Metastatic Liver Carcinoma in the Lung (tissue), 2 donors: ENCODE data around the genes APBA1 and PTAR1.

DNA sequence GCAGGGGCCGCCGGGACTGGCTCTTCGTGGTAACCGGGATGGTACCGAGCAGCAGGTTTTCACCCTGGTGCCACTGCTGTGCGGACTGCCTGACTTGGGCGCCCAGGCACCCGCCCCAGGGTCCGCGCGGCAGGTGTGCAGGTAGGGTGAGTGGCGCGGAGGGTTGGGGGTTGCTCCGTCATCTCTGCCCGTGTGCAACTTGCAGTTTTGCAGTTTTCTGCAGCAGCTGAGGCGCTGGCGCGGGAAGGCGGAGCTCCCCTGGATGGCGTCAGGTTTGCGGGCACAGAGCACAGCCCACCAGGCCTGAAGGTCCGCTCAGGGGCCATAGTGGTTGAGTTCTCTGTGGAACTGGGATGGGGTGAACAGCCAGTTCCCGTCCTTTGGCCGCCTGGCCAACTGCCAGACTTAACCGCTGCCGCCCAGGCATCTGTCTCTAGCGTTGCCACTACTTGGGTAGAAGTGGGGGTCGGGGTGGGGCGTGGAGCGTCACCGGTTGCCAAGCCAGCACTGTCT lies 417.1 kb downstream of the FOXD4L4 start:
- PRO-cap, 2 experiments, result no peak in any of the 2 experiments

DNA sequence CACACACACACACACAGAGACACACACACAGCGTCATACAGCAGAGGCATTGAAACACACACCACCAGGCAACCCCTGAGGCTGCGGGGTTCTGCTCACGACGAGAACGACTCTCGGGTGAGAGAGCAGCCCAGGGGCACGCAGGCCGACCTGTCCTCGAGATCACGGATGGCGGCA lies 132.6 kb upstream of the ANKRD20A1 start:
- PRO-cap, 2 experiments, result no peak in any of the 2 experiments

DNA sequence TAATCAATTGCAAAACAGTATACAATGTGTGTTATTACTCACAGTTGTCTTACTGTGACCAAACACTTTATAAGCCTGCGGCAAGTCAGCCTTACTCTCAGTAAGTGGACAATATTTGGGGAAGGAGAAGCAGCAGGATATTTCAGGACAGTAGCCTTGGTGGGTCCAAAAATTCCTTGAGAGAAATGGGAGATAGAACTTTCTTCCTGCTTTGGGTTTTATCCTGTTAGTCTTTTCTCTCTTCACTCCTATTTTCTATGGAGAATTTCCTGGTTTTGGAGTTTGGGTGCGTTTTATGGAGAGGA lies 824 bp upstream of the PGM5 start:
- PRO-cap, 2 experiments, result no peak in any of the 2 experiments

DNA sequence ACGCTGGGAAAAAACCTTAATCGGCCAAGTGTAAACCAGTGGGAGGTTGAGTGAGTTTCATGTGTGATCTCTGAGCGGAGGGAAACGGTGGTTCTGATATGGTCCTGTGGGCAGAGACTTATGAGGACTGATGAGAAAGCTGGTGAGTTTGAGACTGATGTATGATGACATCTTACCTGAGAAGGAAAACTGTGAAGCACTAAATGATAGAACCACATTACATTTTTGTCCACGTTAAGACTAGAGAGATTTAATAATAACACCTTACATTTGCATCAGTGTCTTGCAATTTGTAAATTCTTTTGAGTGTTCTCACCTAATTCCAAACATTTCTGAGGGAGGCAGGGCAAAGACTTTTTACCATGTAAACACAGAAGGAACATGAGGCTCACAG lies 2.0 kb downstream of the PIP5K1B start:
- PRO-cap, 2 experiments, result no peak in any of the 2 experiments

DNA sequence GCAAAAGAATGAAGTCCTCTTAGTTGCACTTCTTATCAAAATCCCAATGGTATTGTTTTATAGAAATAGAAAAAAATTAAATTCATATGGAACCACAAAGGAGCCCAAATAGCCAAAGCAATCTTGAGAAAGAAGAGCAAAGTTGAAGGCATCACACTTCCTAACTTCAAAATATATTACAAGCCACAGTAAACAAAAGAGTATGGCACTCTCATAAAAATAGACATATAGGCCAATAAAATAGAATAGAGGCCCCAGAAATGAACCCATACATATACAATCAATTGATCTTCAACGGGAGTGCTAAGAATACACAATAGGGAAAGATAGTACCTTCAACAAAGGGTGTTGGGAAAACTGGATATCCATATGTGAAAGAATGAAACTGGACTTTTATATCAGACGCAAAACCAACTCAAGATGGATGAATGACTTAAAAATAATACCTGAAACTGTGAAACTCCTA lies 19.5 kb downstream of the PABIR1 start:
- PRO-cap, 2 experiments, result no peak in any of the 2 experiments

DNA sequence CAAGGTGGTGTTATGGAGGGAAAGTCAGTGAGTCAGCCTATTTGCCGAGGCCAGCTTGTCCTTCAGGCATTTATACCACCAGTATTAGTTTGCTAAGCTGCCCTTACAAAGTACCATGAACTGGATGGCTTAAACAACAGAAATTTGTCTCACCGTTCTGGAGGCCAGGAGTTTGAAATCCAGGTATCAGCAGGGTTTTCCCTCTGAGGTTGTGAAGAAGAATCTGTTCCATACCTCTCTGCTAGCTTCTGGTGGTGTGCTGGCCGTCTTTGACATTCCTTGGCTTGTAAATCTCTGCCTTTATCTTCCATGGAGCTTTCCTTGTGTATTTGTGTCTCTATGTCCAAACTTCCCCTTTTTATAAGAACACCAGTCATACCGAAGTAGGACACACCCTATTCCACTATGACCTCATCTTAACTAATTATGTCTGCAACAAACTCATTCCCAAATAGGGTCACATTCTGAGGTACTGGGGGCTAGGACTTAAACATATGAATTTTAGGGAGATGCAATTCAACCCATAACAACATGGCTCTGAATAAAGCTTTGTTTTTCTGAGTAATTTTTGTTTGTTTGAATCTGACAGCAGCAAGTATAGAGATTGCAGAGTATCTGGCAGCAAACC lies 38.3 kb downstream of the PRKACG start:
- PRO-cap, 2 experiments, result peak in 2 of 2 experiments; most common minus-strand start position 274 of the sequence (in 1)

GRCh38 chr9:68996512-68996961 lies 17.4 kb downstream of the PRKACG start:
- PRO-cap, 2 experiments, result no peak in any of the 2 experiments

- PRO-cap, 2 experiments, result peak in 1 of 2 experiments; most common plus-strand start chr9:69086091 (in 1)
These were observed 50.4 kb downstream of the FXN start for GRCh38 chr9:69085899-69086464.

- PRO-cap, 2 experiments, result peak in 2 of 2 experiments; most common plus-strand start chr9:69175382 (in 2); most common minus-strand start chr9:69175239 (in 1)
These were observed 1.3 kb downstream of the TJP2 start for GRCh38 chr9:69175006-69176154.

DNA sequence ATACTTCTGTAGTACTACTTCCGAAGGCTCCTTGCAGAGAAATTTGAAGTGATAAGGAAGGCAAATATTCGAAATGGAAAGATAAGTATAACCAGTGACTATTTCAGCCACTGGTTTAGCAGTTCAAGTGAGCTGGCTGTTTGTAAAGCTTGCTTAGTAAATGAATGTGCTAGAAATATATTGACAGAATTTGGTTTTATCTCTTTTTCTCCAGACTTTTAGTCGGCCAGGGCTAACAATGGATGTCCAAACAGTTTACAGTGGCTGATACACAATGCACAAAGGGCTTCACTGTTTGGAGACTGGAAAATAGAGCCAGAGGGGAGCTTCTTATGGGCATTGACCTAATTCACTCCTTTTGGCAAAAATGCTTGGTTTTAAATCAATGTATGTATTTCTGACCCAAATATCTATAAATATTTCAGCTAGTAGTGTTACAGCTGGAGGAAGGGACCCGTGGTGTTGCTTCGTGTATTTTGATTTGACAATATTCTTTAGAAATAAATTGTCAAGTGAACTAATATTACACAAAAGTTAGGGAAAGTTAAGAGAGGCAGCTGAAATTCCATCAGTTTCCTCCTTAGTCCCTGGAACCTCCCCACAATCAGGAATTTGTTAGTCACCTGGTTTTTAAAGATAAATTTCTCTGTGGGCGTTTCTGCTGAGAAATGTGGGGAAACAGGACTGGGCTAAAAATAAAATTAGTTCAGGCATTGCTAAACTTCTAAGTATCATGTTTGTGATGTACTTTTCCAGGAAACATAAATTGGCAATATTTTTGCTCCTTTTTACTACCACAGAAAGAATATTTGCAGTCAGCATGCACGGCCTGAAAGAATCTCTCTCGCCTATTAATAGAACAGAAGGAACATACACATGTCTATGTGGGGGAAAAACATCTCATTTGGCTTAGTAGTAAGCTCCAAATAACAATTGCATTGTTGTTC lies 12.5 kb downstream of the TJP2 start:
- PRO-cap, 2 experiments, result peak in 1 of 2 experiments; most common minus-strand start position 605 of the sequence (in 1)

GRCh38 chr9:69192182-69192587 lies 18.1 kb downstream of the TJP2 start:
- PRO-cap, 2 experiments, result no peak in any of the 2 experiments

DNA sequence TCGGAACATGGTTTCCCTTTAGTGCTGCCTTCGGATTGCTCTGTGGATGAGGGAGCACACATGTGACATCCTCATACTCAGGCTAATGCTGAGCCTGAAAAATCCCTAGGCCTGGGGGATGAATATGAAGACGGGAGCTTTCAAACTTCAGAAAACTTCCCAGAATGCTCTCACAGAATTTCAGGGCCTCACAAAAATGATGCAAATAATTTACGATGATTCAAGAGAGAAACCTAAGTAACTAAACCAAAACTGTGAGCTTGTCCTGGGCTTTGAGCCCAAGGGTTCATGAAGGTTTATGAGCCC lies 145.3 kb downstream of the ENTREP1 start:
- PRO-cap, 2 experiments, result no peak in any of the 2 experiments

DNA sequence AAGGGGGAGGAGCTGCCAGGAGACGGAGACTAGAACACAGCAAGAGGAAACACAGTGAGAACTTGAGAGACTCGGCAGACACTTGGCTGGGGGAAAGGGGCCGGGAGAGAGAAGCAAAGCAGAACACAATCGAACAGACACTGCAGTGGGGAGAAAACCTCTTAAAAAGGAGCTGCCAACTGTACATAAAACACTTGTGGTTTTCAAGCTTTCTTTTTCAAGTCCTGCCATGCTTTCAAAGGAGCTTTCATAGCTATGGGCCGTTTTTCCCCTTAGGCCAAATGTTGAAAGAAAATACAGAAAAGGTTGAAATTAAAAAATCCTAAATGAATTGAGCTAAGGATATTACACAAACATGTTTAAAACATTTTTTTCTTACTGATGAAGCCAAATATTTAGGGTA lies 151.1 kb downstream of the ENTREP1 start:
- PRO-cap, 2 experiments, result no peak in any of the 2 experiments

DNA sequence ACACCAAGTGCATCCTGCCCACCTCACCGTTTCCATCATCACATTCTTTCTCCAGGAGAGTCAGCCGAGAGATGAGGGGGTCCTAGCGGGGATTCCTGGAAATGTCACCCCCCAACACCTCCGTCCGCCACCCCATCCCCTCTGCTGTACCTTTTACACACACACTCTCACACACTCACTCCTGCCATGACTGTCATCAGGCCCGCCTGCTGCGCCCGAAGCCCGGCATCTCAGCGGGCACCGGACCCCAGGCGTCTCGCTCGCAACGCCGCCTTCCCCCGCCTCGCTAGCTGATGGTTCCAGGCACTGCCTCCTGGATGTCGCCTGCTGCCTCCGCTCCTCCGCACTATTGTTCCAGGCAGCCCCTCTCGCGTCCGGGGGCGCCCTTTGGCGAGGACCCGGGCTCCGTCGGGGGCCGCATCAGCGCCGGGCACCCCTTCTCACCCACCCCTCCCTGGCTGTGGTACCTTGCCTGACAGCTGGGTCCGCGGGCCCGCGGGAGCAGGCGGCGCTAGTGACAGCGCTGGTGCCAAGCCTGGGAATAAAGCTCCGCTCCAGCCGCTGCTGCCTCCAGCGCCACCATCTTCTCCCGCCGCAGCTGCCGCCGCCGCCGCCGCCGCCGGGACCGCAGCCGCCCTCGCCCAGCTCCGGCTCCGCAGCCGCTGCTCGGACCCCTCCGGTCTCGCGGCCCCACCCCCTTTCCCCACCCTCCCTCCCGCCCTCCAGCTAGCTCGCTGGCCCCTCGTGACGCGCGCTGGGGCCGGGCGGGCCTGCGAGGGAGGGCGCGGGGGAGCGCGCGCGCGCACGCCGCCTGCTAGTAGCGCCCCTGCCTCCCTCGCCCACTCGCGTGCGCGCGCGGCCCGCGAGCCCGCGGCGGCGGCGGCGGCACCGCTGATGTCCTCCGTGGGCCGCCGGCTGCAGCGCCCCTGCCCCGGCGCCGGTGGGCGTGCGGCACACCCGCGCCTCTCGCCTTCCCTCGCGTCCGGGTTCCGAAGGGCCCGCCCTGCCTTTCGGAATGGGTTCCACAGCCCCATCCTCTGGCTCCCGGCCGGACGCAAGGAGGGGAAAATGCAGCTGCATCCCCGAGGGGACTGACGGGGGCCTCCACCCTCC lies at the start of gene APBA1:
TSS of gene APBA1 (minus strand) at position 686 of the 1,113 bp plus-strand sequence.
- PRO-cap, 2 experiments, result peak in 2 of 2 experiments; most common plus-strand start position 854 of the sequence (in 2); most common minus-strand start position 701 of the sequence (in 2)

- PRO-cap, 2 experiments, result no peak in any of the 2 experiments
These were observed 942 bp downstream of the PTAR1 start for GRCh38 chr9:69758901-69759236.

DNA sequence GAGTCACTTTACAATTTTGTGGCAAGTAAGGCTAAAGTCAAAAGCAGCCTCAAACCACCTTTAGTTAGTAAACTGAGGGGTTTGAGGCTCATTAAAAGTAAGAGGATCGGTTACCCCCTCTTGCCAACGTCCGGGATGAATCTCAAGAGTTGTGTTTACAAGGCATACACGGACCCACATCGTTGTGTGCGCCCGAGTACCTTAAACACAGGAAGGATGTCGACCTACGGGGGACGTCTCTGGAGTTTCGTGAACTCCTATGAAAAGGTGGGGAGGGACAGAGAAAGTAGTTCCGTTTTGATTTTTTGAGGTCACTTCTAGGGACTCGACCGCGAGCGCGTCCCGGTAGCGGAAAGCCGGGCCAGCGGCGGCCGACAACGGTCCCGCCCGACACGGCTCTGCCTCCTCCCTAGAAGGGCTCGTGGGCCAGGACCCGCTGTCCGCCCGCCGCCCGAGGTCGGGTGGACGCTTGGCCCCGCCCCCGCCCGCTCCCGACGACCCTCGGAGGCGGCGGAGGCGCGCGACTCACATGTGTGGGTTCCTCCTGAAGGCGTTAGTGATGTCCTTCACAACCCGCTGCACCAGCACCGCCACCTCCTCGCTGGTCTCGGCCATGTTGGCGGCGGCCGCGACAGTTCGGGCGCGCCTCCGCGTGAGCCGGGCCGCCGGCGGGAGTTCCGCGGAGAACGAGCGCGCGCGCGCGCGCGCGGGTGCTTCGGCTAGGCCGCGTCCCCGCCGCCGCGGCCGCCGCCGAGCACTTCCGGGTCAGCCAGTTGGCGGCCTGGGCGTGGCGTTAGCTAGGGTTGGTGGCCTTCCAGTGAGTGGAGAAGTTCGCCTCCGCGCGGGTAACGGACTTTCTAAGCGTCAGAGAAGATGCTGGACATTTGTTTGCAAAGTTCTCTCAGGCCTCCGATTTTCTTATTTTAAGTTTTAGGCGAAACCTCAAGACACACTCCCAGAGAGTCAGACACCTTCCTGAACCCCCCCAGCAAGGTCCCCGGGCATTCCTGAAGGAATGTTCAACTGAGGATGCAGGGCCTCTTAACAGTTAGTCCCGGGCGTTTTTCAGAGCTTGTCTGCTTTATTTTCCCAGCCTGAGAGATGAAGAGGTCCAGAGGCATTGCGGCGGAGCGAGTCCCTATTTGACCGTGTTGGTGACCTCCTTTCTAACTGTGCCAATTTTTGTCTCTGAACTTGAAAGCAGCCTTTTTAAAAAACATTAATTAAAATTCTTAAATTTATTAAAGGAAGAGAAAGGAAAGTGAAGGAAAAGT lies at the start of gene PTAR1:
TSS of gene PTAR1 (minus strand) at position 688 of the 1,274 bp plus-strand sequence.
- PRO-cap, 2 experiments, result peak in 2 of 2 experiments; most common plus-strand start position 320 of the sequence (in 1); most common minus-strand start position 400 of the sequence (in 2)

GRCh38 chr9:69806078-69806762 lies 14.4 kb upstream of the CFAP95 start:
- PRO-cap, 2 experiments, result no peak in any of the 2 experiments

GRCh38 chr9:69867250-69867663 lies 46.6 kb downstream of the CFAP95 start:
- PRO-cap, 2 experiments, result no peak in any of the 2 experiments

DNA sequence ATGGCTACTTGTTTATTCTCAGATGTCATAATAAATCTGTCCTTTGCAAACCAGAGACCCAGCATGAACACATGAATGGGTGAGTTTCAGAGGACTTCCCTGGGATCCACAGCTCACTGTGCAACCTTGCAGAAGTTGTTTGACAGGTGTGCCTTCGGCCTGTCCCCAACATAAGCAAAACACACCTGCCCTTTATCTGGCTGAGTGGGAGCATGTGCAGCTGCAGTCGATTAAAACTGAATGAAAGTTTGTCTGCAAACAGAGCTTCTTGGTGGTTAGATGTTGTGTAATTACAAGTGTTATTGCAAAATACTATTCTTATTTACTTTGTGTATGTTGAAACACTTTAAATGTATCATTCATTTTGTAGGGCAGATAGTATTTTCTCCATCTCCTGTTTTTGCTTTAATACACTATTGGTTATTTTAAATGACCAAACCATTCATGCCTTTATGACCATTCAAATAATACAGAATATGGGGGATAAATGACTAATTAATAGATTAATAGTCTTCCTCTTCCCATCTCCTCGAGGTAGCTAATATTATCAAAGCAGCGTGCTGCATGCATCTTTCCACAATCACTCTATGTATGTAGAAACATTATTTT lies 36.1 kb downstream of the MAMDC2 start:
- PRO-cap, 2 experiments, result no peak in any of the 2 experiments

DNA sequence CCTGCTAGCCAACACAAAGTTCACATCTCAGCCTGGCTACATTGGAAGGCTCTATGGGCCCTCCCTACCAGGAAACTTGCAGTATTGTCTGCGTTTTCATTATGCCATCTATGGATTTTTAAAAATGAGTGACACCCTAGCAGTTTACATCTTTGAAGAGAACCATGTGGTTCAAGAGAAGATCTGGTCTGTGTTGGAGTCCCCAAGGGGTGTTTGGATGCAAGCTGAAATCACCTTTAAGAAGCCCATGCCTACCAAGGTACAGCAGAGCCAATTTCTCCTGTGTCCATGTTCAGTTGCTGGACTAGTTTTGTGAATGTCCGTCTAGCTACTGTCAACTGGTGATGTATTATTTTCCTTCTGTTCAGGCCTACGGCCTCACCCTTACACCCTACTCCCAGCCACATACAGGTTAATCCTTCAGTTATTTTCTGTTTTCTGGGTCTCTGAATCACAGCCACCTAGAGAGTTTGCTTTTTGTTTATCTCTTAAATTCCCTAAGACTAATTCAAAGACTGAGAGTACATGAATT lies 100.0 kb downstream of the MAMDC2 start:
- PRO-cap, 2 experiments, result no peak in any of the 2 experiments